ENCODE measurements around a stretch of chr7.

- PRO-cap, result no peak
- RAMPAGE, long total RNA, 2 experiments, result no peak in any of the 2 experiments
Measured at GRCh38 chr7:77766299-77766889, 31.8 kb downstream of the TMEM60 start.

GRCh38 chr7:78018450-78018821 lies 220.2 kb upstream of the TMEM60 start:
- PRO-cap, result unidirectional peak, plus-strand start at chr7:78018722
- RAMPAGE, long total RNA, 2 experiments, result no peak in any of the 2 experiments

- PRO-cap, result unidirectional peak, plus-strand start at chr7:78019243; unidirectional peak, plus-strand start at chr7:78019265; bidirectional peak, plus-strand start at chr7:78019988, minus-strand start at chr7:78019792
- RAMPAGE, long total RNA, 2 experiments, result no peak in any of the 2 experiments
Measured at GRCh38 chr7:78018822-78020107, 221.0 kb upstream of the TMEM60 start.

GRCh38 chr7:78284975-78285461 lies 486.8 kb upstream of the TMEM60 start:
- PRO-cap, result no peak
- RAMPAGE, long total RNA, 2 experiments, result no peak in any of the 2 experiments

GRCh38 chr7:78953234-78953808 lies 500.1 kb downstream of the MAGI2 start:
- PRO-cap, result no peak
- RAMPAGE, long total RNA, 2 experiments, result no peak in any of the 2 experiments

GRCh38 chr7:79191449-79192065 lies 261.9 kb downstream of the MAGI2 start:
- PRO-cap, result no peak
- RAMPAGE, long total RNA, 2 experiments, result no peak in any of the 2 experiments

DNA sequence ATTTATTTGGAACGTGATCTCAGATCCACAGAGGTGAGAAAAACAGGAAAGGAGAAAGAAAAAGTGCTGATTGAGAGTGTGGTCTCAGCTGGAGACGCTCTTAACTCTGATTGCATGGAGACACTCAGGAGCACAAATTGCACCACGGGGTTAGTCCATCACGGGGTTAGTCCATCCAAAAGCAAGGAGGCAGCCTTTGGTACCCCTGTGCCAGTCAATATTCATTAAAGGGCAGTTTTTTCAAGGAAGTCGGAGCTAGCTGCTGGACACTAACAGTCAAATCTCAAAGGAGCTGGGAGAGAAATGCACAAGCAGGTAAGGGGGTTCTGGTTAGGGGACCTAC lies 142.4 kb downstream of the GNAT3 start:
- PRO-cap, result no peak
- RAMPAGE, long total RNA, 2 experiments, result no peak in any of the 2 experiments

- PRO-cap, result no peak
- RAMPAGE, long total RNA, 2 experiments, result no peak in any of the 2 experiments
Measured at GRCh38 chr7:80645872-80647026, 7.8 kb downstream of the CD36 start.

GRCh38 chr7:80735226-80735745 lies 96.8 kb downstream of the CD36 start:
- PRO-cap, result no peak
- RAMPAGE, long total RNA, 2 experiments, result no peak in any of the 2 experiments

- PRO-cap, result no peak
- RAMPAGE, long total RNA, 2 experiments, result no peak in any of the 2 experiments
Measured at GRCh38 chr7:80748633-80749337, 110.3 kb downstream of the CD36 start.

- PRO-cap, result unidirectional peak, minus-strand start at chr7:80859730
- RAMPAGE, long total RNA, 2 experiments, result no peak in any of the 2 experiments
Measured at GRCh38 chr7:80859505-80860057, 59.3 kb downstream of the SEMA3C start.

- PRO-cap, result no peak
- RAMPAGE, long total RNA, 2 experiments, result no peak in any of the 2 experiments
Measured at GRCh38 chr7:81947997-81948870, 178.4 kb upstream of the HGF start.

DNA sequence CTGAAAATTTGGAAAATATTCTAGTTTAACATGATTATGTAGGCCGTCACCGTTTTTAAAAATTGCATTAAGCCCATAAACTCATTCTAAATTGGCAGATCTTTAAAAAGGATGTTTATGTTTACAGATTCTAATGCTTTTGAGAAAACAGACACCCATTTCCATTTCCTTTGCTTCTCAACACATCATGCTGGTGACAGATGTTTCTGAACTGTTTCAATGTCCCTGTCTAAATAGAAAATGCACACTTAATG lies 179.7 kb downstream of the CACNA2D1 start:
- PRO-cap, result no peak
- RAMPAGE, long total RNA, 2 experiments, result no peak in any of the 2 experiments

- PRO-cap, result no peak
- RAMPAGE, long total RNA, 2 experiments, result no peak in any of the 2 experiments
Measured at GRCh38 chr7:82572286-82572522, 128.6 kb upstream of the CACNA2D1 start.

DNA sequence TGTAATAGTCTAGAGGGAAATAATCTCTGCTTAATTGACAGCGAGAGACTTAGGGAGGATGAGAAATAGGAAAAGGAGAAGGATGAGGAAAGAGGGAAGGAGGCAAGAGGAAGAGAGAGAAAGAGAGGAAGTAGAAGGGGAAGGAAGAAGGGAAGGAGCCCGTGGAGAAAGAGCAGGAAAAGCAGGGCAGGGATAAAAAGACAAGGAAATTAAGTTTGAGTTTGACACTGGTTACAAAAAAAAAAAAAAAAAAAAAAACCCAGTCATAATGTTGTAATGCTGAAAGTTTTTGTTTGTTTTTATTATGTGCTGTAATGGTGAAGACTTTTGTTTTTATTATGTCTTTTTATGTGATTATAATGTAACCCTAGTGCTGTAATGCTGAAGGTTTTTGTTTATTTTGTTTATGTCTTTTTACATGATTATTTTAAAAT lies 184.9 kb downstream of the SEMA3A start:
- PRO-cap, result no peak
- RAMPAGE, long total RNA, 2 experiments, result no peak in any of the 2 experiments

- PRO-cap, result no peak
- RAMPAGE, long total RNA, 2 experiments, result no peak in any of the 2 experiments
Measured at GRCh38 chr7:84092156-84092610, 102.4 kb downstream of the SEMA3A start.

DNA sequence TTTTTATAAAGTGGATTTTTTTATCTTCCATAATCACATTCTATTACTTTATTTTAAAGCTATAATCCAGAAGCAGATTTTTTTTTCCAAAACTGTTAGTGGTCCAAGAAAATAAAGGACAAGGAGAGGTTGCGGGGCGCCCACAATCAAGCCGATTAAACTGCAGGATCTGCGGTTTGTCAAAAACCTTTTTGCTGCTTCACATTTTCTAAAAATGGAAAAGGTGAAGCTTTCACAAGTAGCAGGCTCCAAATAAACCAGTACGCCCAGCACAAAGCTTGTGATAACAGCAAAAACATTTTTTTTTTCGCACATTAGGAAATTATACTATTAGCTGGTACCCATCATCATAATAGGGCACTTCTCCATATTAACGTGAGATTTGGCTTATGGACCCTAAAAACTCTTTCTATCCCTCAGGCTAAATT lies 122.1 kb upstream of the SEMA3A start:
- PRO-cap, result no peak
- RAMPAGE, long total RNA, 2 experiments, result start-site peak on the minus strand in 1 of 2 experiments, centred at position 176 of the sequence, 42 reads per replicate

DNA sequence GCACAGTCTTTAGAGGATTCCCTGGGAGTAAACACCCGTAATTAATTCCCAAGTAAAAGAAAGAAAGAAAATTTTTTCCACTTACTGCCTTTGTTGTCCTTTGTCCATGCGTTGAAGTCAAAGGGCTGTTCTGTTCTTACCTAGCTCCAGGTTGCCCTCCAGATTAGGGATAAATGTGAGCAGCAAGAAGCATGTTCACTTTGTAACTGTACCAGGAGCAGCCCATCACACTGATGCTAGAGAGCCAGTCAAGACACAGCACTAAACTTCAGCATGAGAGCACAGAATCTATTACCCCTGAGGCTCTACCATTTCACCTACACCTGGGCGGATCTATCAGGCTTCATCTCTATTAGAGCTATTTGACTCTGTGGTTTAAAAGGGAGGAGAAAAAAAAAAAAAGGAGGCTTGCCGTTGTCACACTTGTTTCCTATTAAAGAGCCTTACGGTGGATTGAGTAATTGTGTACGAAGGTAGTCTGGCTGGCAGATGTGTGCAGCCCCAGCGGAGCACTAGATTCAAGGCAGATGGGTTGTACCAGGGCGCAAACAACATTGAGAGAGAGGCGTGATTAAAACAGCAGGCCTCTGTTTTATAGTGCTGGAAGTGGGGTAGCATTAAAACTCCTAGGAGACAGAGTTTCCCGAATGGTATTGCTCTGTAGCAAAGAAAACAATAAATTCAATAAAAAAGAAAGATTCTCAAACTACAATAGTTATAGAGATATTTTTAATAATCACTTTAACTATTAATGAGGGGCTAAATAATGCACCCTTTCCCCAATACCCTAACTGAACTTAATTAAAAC lies 298.0 kb upstream of the SEMA3A start:
- PRO-cap, result no peak
- RAMPAGE, long total RNA, 2 experiments, result no peak in any of the 2 experiments

DNA sequence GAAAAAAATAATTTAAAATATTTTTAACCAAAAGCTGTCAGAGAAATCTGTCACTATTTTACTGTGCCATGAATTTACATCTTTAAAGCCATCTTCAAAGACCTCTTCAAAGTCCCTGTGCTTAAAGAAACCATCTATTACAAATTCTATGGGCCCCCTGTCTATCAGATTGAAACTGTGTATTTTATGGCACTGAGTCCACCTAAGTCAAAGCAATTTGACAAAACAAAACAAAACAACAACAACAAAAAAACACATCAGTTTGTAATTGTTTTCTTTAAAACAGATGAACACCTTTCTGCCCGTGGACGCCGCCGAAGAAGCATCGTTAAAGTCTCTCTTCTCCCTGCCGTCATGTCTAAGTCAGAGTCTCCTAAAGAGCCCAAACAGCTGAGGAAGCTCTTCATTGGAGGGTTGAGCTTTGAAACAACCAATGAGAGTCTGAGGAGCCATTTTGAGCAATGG lies 203.6 kb downstream of the SEMA3D start:
- PRO-cap, result no peak
- RAMPAGE, long total RNA, 2 experiments, result no peak in any of the 2 experiments

GRCh38 chr7:85162910-85163222 lies 24.0 kb downstream of the SEMA3D start:
- PRO-cap, result unidirectional peak, plus-strand start at chr7:85162961
- RAMPAGE, long total RNA, 2 experiments, result no peak in any of the 2 experiments

All from right atrium auricular region (tissue), 2 donors.